Placental epithelial cell (primary cell): ENCODE measurements around a stretch of chr17.

GRCh38 chr17:49566564-49567215 is 9.0 kb upstream of the NXPH3 start:
- CAGE, long polyA plus RNA: no peak

DNA sequence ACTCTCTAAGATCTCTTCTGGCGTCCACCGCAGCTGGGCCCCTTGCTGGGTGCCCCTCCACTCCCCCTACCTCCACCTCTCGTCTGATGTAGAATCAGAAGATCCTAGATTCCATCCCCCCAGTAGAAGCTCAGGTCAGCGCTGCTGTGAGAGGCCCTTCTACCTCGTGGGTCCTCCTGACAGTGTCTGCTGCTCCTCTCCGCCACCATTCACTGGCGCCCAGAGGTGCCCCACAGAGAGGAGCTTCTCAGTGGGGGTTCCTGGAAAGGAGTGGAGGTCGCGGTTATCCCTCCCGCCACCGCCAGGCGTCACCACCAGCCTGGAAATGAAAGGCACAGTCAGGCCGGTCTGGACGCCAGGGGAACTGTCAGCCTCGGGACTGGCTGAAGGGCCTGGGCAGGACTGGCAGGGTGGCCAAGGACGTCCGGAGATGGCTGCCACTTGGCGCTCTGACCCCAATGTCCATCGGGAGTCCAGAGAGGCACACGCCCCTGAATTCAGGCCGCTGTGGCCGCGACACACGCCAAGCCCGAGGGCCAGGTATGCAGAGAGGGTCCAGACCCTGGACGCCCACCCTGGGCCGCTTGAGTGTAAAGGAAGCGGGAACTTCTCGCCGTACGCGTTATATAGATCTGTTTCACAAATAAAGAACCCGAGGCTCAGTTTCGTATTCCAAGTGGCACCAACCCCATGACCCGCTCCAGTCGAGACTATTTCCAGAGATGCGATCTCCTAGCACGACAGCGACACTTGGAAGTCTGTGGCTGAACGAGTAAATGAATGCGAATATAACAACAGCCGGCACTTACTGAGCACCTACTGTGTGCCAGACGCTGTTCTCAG is 7.7 kb upstream of the NXPH3 start:
- CAGE, long polyA plus RNA: no peak

GRCh38 chr17:49577103-49577504 is 1.4 kb downstream of the NXPH3 start:
- CAGE, long polyA plus RNA: no peak

DNA sequence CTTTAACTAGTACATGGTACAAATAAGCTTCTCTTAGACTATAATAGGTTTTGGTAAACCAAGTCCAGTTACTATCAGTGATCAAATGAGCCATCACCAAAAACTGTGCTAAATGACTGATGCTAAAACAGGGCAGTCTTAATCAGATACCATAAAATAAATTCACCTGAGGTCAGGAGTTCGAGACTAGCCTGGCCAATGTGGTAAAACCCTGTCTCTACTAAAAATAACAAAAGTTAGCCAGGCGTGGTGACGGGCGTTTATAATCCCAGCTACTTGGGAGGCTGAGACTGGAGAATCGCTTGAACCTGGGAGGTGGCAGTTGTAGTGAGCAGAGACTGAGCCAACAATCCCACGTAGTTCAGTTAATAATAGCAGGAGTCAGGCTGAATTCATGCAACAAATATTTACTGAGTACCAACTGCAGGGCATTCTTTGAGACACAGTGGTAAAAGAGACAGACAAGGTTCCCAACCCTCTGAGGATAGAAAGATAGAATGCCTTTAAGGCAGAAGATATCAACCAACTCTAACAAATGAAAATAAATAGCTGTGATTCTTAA is 39.2 kb downstream of the SPOP start:
- CAGE, long polyA plus RNA: no peak

- CAGE, long polyA plus RNA: no peak
Measured at GRCh38 chr17:49708631-49709410, 1.1 kb upstream of the SLC35B1 start.

DNA sequence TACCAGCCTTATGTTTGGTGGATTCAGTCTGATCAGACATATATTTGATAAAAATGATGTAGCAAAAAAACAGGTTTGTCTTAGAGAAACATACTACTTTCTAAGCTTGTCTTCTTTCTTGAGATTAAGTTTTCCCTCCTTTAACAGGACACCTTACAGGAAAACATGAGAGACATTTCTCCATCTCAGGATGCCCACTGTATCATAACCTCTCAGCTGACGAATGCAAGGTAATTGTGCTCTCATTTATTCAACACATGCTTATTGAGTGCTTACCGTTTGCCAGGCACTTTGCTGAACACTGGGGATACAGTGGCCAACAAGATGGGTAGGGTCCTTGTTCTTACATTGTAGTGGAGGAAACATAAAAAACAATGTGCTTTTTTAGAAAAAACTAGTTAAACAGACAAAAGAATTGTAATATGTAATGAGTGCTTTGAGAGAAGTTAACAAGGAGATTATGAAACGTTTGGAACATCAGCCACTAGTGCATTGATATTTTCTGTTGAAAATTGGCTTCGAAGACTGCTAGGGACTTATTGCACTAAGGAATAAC is 16.8 kb downstream of the KAT7 start:
- CAGE, long polyA plus RNA: no peak

DNA sequence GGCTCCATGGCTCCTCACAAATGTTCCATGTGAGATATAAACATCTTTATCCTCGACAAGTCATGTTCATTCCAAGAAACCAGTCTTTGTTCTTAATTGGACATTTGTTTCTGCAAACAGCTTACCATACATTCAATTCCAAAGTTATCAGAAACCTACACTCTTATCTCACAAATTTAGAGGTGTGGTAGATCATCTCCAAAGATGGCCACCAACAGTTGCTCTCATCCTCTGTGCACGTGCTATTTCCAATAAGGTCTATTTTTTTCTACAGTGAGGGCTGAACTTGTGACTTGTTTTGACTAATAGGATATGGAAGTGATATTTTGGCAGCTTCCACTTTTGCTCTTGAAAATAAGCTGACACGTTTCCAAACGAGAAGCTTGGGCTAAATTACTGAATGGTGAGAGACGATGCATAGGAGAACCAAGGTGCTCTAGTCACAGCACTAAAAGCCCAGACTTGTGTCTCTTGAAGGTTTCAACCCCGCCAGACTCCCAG is 14.6 kb downstream of the TAC4 start:
- CAGE, long polyA plus RNA: no peak

DNA sequence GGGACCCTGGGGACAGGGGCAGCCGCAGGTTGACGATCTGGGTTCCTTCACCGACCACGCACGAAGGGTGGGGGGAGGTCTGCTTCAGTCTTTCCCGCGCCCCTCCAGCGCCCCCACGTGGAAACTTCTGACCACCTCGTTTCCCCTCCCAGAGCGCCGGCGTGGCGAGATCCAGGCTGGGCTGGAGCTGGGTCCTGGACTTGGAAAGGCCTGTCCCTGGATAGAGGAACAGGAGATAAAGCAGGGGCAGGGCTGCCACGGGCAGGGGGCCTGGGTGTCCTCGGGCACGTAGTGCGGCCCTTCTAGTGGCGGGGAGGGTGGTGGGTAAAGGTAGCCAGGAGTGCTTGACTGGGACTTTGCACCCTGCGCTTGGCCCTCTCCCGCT is 4.0 kb upstream of the TAC4 start:
- CAGE, long polyA plus RNA: no peak

- CAGE, long polyA plus RNA: no peak
Measured at GRCh38 chr17:49887833-49888272, 40.0 kb upstream of the TAC4 start.

DNA sequence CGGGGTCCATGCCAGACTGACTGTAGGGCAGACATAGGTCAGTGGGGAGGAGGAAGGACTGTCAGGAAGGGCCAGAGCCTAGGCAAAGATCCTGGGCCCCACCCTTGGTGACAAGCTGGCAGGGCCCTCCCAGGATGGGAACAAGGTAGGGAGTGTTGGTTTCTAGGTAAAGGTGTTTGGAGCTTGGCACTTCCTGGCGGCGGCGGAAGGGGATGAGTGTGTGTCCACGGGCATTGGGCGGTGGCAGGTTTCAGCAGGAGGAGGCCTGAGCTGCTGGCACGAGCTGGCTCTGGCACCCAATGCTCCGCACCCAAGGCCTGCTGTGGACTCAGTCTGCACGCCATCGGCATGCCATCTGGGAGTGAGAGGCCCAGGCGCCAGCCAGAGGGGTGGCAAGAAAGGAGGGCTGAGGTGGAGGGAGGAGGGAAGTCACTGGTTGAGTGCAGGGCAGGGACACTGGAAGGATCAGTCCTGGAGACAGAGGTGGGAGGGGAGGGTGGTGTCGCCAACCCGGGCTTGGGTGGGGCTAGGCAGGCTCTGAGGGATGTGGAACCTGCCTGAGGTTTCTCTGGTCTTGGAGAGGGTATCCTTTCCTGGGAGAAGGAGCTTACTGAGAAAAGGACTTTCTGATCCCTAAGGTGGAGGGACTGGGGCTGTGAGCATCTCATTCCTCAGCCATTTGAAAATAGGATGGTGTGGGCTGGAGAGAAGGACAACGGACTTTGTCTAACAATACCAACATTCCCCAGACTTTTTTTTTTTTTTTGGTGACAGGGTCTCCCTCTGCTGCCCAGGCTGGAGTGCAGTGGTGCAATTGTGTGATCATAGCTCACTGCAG is 47.0 kb upstream of the TAC4 start:
- CAGE, long polyA plus RNA: no peak

GRCh38 chr17:49971589-49972033 is 2.6 kb downstream of the DLX4 start:
- CAGE, long polyA plus RNA: no peak

DNA sequence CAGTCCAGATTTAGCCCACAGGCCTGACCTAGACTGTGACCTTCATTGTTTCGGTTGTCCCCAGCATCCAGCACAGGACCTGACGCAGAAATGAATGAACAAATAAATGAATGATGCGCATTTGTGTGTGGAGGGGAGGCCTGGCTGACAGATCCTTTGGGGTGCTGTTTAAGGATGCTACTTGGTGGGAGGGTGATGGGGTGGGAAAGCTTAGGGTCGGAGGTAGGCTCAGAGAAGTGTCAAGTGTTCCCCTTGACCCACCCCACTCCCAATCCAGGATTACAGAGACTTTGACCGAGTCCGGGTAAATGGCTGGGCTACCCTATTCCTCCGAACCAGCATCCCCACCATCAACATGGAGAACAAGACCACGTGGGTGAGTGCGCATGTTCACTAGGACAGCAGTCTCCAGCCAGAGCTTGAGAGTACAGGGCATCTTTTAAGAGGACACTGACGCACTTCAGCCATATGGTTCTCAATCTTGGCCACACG is 14.1 kb upstream of the PDK2 start:
- CAGE, long polyA plus RNA: no peak

DNA sequence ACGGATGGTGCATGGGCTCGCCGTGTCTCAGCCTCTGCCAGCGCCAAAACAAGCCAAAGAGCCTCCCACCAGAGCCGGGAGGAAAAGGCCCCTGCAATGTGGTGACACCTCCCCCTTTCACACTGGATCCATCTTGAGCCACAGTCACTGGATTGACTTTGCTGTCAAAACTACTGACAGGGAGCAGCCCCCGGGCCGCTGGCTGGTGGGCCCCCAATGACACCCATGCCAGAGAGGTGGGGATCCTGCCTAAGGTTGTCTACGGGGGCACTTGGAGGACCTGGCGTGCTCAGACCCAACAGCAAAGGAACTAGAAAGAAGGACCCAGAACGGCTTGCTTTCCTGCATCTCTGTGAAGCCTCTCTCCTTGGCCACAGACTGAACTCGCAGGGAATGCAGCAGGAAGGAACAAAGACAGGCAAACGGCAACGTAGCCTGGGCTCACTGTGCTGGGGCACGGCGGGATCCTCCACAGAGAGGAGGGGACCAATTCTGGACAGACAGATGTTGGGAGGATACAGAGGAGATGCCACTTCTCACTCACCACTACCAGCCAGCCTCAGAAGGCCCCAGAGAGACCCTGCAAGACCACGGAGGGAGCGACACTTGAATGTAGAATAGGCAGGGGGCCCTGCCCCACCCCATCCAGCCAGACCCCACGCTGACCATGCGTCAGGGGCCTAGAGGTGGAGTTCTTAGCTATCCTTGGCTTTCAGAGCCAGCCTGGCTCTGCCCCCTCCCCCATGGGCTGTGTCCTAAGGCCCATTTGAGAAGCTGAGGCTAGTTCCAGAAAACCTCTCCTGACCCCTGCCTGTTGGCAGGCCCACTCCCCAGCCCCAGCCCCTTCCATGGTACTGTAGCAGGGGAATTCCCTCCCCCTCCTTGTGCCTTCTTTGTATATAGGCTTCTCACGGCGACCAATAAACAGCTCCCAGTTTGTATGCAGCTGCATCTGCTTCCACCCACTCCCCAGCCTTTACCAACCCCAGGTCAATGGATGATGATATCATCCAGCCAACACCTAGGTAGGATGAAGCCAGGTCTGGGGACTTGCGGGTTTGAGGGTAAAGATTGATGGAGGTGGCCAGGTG is 5.3 kb upstream of the PDK2 start:
- CAGE, long polyA plus RNA: no peak

GRCh38 chr17:50094106-50094612 is 992 bp upstream of the PDK2 start:
- CAGE, long polyA plus RNA: no peak

- CAGE, long polyA plus RNA: no peak
Measured at GRCh38 chr17:50111961-50112786, 17.0 kb downstream of the PDK2 start.

GRCh38 chr17:50149710-50150650 is 497 bp downstream of the PPP1R9B start:
- CAGE, long polyA plus RNA: no peak

DNA sequence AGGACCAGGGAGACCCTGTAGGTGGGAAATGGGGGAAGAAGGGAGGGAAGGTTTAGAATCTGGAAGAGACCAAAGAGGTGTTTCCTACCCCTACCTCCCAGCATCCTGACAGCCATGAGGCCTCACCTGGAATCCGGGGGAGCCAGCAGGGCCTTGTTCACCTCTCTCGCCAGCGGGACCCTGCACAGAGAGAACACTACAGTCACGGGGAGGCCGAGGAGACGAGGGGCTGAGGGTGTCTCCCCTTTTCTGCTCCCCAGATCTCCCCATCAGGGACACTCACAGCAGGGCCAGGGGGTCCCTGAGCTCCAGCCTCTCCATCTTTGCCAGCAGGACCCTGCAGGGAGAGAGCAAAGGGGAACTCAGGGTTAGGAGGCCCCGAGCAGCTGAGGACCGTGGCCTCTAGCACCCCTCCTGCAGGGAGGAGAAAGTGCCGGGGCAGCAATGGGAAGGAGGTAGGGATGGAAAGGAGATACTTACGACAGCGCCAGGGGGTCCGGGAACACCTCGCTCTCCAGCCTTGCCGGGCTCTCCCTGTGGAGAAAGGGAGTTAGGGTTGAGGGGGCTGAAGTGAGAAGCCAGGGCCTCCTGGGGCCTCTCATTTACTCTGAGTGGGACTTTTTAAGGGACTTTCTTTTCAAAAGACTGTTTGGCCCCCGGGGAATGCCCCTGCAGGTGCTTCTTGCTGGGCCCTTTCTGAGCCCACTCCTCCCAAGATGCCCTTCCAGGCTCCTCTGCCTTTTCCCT is 8.7 kb downstream of the COL1A1 start:
- CAGE, long polyA plus RNA: no peak

GRCh38 chr17:50196867-50197126 is 4.6 kb downstream of the COL1A1 start:
- CAGE, long polyA plus RNA: no peak

GRCh38 chr17:50254159-50254436 is 20.2 kb upstream of the TMEM92 start:
- CAGE, long polyA plus RNA: no peak

DNA sequence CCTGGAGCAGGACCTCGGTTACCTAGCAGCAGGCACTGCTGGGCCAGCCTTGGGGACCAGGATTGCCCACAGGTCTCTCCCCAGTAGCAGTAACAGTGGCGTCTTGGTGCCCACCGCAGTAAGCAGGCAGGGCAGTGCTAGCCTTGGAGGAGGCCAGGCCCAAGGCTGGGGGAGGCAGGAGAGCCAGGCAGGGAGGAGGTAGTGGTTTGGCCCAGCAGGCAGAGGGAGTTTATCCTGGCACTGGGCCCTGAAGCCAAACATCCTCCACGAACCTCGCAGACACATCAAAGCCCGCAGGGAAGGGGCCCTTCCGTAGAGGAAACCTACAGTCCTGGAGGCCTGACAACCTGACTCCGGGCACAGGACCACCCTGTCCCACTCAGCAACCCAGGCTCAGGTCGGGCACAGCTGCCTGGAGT is 7.7 kb upstream of the TMEM92 start:
- CAGE, long polyA plus RNA: no peak